RPMI7951 (cell line): ENCODE data around the gene UPF3B.

DNA sequence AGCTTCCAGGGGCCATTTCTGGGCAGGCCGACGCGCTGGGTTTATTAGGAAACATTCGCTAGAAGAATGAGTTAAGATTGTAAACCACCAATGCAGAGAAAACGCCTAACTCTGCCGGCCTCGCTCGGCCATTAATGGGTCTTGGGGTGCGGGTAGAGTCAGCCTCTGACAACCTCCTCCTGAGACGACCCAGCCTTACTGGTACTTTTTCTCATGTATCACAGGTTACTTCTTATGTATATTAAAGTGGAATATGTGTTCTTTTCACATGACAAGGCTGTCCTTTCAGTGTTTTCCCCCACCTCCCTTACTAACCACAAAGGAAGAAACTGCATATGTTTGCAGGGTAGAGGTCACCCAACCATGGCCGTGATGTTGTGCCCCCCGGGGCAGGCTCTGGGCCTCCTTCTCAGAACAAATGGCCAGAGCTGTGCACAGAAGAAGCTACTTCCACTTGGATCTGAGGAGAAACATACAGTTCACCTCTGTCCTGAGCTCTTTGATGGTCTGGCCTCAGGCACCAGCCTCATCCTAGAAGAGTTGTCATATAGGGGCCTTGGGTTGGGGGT is 1.6 kb downstream of the SOWAHD start:
- RAMPAGE, long total RNA = no peak

GRCh38 chrX:119780978-119781710 is 10.3 kb downstream of the RPL39 start:
- RAMPAGE, long total RNA = no peak

DNA sequence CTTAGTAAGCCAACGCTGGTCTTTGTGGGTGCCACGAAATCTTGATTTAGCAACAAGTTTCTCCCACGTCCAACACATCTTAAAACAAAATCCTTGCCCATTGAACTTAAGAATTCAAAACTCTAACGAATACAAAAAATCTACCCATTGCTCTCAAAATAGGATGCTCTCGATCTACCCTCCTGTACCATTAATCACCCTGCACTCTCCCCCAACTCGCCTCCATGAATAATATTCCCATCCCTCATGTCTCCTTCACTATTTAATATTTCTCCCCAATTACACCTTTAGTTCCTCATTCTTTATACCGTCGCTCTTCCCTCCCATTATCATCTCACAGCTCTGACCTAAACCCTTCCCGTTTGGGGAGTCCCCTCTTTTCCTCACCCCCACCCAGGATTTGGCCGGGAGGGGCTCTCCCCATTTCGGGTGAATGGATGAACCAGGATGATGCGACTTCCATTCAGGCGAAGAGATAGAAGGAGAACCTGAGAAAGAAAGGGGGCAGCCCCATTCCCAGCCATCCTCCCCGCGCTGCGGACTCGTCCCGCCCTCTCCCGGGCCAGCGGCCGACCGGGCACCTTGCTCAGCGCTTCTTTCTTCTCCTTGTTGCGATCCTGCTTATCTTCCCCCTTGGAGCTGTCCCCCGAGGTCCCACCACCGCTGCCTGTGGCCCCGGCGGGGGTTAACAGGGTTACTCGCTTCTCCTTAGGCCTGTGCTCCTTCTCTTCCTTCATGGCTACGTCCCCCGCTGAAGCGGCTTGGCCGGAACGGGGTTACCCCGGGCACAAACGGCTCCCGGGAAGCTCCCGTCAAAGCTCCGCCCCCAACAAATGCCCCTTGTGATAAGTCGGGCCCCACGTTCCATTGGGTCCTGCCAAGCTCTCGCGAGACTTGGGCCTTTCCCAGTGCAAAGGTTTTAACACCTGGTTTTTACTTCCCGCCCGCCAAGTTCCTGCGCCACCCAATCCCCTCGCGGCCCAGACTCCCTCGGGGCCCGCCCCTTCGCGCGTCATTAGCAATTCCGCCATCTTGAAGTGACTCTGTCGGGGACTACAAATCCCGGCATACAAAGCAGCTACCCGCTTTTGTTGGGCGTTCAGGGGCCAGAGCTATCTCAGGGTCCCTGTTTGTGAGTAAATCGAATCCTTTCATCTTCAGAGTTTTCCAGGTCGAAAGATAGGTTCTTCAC is at the start of gene UPF3B:
Gene UPF3B, minus strand, starts transcription at position 772 of the 1,192 bp plus-strand sequence.
- RAMPAGE, long total RNA = no peak

- RAMPAGE, long total RNA = no peak
Measured at GRCh38 chrX:120120068-120120669, 4.5 kb upstream of the RHOXF1 start.

- RAMPAGE, long total RNA = no peak
Measured at GRCh38 chrX:120302275-120302951, 8.8 kb downstream of the TMEM255A start.

DNA sequence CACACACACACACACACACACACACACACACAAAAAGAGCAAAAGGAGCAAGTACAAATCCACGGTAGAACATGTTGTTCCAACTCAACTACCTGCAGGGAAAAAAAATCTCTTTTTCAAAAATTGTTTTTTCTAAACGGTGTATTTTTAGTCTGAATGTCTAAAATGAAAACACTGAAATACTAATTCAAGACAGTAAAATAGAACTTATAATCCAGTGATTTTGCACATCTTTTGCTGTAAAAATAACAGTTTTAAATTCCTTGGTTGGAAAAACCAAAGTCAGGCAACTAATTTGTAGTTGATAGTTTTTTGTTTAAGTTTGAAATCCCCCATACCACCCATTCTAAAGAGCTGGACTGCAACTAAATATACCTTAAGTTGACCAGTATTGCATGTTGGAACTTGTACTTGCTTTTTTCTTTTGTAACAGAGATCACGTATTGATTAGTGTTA is 30.4 kb downstream of the LAMP2 start:
- RAMPAGE, long total RNA = no peak

- RAMPAGE, long total RNA = no peak
Measured at GRCh38 chrX:120538005-120538531, 22.7 kb downstream of the CUL4B start.

DNA sequence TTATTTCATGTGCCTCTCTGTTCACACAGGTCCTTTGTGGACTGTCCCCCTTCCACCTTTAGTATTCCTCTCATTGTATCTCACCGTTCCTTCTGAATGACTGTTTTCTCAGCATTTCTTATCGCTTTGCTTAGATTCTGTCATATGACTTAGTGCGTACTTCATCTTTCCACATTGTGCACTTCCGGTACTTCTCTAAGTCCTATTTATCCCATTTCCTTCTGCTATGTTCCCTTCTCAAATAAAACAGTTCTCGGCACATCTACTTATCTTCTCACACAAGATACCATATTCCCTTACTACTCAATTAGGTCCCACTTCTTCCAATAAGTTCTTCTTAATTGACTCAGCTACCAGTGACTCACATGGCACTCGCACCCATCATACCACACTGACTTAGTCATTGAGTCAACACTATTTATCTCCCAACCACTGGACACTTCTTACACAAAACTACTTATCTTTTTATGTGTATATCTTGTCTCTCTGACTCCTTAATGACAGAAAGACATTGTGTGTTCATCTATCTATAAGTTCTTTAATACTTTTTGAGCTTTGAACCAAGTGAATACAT is 10.9 kb downstream of the CUL4B start:
- RAMPAGE, long total RNA = no peak

DNA sequence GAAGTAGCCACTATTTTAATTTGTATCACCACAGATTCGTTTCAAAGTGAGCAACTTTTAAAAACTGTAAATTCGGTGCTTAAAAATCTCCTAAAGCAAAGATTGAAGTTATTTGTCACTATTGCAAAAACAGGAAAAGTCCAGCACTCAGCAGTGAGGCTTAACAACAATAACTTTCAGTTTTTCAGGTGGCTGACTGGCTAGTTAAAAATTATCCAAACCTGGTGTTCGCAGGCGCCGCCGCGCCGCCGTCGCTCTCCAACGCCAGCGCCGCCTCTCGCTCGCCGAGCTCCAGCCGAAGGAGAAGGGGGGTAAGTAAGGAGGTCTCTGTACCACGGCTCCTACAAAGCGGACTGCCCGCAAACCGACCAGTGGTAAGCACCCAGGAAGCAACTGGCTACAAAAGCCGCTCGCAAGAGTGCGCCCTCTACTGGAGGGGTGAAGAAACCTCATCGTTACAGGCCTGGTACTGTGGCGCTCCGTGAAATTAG is 218.7 kb downstream of the THOC2 start:
- RAMPAGE, long total RNA = no peak

GRCh38 chrX:123561490-123561767 is 171.4 kb downstream of the THOC2 start:
- RAMPAGE, long total RNA = no peak

GRCh38 chrX:123764765-123765683 is 32.2 kb upstream of the THOC2 start:
- RAMPAGE, long total RNA = no peak

GRCh38 chrX:124086313-124087144 is 125.0 kb downstream of the STAG2 start:
- RAMPAGE, long total RNA = no peak

GRCh38 chrX:125206060-125206678 is 113.5 kb upstream of the TEX13C start:
- RAMPAGE, long total RNA = no peak

DNA sequence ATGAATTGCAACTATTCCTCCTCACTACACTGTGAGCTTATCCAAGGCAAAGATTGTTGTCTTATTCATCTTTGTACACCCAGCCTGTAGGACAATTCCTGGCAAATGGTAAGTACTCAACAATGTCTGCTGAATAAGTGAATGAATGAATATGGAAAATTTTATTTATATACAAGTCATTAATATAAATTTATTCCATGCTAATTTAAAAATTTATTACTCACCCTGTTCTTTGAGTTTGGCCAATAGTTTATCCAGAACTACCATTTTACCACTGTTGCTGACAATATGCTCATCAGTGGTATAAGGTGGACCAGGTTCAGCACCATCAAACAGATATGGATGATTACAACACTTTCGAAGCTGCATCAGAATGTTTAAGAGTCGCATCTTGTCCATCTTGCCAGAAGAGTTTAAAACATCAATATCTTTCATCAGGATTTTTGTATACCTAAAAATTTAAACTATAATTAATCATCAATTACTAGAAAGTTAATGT is 25.6 kb downstream of the SMARCA1 start:
- RAMPAGE, long total RNA = no peak

- RAMPAGE, long total RNA = no peak
Measured at GRCh38 chrX:129522077-129522636, 1.1 kb downstream of the SMARCA1 start.

- RAMPAGE, long total RNA = no peak
Measured at GRCh38 chrX:129532454-129533037, 7.5 kb upstream of the OCRL start.

DNA sequence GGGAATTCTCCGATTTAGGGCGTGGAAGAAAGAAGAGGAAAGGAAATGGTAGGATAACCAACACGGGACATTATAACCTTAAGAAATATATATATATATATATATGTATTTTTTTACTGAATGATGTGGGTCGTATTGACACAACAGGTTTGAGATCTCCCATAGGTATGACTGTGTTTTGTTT is 275 bp upstream of the OCRL start:
- RAMPAGE, long total RNA = no peak

GRCh38 chrX:129686494-129686889 is 31.7 kb upstream of the APLN start:
- RAMPAGE, long total RNA = no peak

- RAMPAGE, long total RNA = no peak
Measured at GRCh38 chrX:129812654-129812901, 31.1 kb downstream of the ZDHHC9 start.

- RAMPAGE, long total RNA = no peak
Measured at GRCh38 chrX:130015760-130016365, 33.4 kb downstream of the BCORL1 start.